ENCODE results near the genes RPS6KC1 and PTPN14.

DNA sequence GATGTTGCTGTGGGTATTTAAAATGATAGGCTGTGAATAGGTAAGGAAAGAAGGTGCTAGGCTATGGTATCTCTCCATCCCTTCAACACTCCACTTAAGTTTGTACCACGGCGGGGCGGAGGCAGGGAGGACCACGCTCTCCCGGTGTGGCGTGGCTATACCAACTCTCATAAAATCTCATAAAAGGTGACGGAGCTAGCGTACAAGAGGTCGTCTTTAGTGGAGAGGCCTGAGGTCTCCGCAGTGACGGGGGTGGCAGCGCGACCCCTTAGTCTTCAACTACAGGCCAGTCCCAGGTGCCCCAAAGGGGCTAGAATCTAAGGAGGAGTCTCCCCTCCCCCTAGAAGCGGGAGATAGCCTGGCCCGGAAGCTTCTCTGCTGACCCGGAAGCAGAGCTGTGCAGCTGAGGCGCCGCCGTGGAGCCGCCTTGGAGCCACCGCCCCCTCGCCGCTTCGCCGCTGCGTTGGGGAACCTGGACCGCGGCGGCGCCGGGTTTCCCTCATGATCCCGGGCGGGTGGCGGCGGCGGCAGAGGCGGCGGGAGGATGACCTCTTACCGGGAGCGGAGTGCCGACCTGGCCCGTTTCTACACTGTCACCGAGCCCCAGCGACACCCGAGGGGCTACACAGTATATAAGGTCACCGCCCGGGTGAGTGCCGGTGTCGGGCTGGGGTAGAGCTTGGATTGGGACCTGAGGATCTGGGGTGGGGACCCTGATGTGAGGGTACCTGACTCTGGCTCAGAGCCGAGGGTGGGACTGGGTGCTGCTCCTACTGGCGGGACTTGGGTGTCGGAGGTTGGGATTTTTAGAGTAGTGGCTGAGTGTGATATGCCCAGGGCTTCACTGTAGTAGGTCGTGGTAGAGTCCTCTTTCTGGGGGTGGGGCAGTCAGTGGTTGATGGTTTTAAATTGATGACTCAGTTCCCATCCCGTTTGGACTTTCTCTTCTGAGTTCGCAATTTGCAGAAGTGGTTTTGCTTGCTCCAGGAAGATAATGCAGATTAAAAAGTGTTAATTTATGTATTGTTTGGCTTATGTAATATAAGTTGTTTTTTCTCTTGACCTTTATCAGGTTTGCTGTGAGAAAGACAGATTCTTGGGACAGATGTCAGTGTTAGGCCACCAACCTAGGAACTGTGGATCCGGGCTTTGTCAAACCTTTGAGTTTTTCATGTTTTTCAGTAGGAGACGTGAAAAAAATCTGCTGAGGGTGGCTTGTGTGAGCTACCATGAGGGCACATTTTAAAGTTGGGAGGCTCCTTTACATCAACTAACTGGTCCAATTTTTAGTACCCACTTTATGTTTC is at the start of gene RPS6KC1:
TSS of gene RPS6KC1 (plus strand) at position 381 of the 1,307 bp plus-strand sequence.
- PRO-cap, 3 experiments = peak in 3 of 3 experiments; most common plus-strand start position 455 of the sequence (in 2); most common minus-strand start position 312 of the sequence (in 2)
- RAMPAGE, long total RNA, 2 experiments = start-site peak on the plus strand in 2 of 2 experiments, centred at positions 444 to 448 of the sequence, 3,067 to 4,195 reads per replicate; start-site peak on the minus strand in 1 of 2 experiments, centred at position 336 of the sequence, 7 reads per replicate
- RRBS = 2% methylated on average over 25 of the region's 57 CpGs

- PRO-cap, 3 experiments = no peak in any of the 3 experiments
- RAMPAGE, long total RNA, 2 experiments = no peak in any of the 2 experiments
- RRBS = no CpG with 5 or more reads among the region's 2 CpGs
Measured at GRCh38 chr1:213582486-213582728, 405.4 kb upstream of the PROX1 start.

DNA sequence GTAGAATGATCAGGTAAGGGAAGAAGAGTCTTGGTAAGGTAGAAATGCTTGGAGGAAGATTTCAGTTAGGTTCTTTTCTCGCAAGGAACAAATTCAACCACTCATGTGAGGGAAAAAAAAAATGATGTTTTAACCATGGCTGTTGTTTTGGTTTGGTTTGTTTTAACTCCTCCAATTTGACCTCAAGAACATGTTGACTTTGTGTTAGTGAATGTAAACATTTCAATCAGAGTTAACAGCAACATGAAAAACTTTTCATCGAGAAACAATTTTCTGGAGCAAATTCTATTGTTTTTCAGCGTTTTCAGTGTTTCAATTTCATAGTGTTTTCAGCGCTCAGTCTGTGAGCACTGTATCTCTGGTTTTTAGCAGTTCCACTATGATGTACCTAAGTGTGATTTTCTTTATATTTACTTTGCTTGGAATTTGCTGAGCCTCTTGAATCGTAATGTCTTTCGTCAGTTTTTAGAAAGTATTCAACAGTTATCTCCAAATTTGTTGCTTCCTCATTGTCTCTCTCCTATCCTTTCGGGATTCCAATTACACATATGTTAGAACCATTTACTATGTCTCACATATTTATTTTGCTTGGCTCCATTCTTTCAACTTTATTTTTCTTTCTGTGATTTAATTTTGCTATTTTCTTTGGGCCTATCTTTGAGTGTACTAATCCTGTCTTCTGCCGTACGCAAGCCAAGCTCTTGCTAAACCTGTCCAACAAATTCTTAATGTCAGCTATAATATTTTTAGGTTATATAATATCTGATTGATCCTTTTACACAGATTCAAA is 48.8 kb upstream of the PROX1 start:
- PRO-cap, 3 experiments = no peak in any of the 3 experiments
- RAMPAGE, long total RNA, 2 experiments = no peak in any of the 2 experiments
- RRBS = no CpG with 5 or more reads among the region's 9 CpGs

GRCh38 chr1:214107222-214108050 is 119.7 kb downstream of the PROX1 start:
- PRO-cap, 3 experiments = no peak in any of the 3 experiments
- RAMPAGE, long total RNA, 2 experiments = no peak in any of the 2 experiments
- RRBS = no CpG with 5 or more reads among the region's 27 CpGs

DNA sequence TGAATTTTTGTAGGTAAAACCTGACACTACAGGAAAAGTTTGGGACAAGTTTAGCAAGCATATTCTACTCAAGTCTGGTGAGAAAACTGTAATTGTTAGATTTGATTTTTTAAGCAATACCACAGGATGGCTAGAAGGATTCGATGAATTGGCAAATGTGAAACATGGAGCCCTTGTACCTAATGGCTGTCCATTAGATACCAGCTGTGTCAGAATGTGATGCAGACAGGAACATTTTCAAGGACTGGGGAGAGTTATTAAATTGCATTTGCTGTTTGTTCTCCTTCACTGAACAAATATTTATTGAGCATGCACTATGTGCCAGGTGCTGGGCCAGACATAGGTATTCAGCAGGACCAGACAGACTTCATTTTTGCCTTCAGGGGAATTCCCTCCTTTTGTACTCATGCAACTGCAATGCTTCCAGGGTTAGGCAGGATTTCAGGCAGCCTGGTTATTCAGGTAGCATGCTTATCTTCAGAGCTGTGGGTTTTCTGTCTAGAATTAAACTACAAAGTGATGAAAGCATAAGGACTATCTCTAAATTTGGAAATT is 64.3 kb upstream of the SMYD2 start:
- PRO-cap, 3 experiments = no peak in any of the 3 experiments
- RAMPAGE, long total RNA, 2 experiments = no peak in any of the 2 experiments
- RRBS = no CpG with 5 or more reads among the region's 1 CpG

DNA sequence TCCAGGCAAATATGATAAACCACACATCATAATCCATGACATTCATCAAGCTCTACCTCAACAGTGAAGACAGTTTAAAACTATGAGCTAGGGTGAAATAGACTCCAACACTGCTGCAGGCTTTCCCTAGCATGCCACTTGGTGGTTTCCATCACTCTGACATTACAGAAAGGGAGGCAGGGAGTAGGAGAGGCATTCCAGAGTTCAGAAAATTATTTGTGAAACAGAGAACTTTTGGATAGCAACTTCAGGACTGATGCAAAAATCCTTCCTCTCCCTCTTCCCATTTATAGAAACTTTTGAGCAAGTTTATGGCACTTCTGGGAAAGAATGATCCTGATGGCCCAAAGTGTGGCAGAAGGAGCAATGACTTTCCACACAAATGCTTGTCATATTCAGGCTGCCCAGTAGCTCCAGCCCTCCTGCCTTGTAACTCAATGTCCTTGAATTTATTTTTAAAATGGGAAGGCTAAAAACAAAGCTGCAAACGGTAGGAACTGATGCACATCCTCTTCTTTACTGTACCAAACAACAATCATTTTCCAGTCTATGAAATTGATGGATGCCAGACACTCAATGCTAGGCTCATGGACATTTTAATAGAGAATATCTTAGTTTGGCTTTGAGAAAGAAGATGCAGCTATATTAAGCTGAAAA is 70.8 kb downstream of the SMYD2 start:
- PRO-cap, 3 experiments = peak in 1 of 3 experiments; most common plus-strand start position 550 of the sequence (in 1); most common minus-strand start position 384 of the sequence (in 1)
- RAMPAGE, long total RNA, 2 experiments = no peak in any of the 2 experiments
- RRBS = no CpG with 5 or more reads among the region's 1 CpG

- PRO-cap, 3 experiments = no peak in any of the 3 experiments
- RAMPAGE, long total RNA, 2 experiments = no peak in any of the 2 experiments
- RRBS = no CpG with 5 or more reads among the region's 3 CpGs
Measured at GRCh38 chr1:214354677-214355195, 73.8 kb downstream of the SMYD2 start.

DNA sequence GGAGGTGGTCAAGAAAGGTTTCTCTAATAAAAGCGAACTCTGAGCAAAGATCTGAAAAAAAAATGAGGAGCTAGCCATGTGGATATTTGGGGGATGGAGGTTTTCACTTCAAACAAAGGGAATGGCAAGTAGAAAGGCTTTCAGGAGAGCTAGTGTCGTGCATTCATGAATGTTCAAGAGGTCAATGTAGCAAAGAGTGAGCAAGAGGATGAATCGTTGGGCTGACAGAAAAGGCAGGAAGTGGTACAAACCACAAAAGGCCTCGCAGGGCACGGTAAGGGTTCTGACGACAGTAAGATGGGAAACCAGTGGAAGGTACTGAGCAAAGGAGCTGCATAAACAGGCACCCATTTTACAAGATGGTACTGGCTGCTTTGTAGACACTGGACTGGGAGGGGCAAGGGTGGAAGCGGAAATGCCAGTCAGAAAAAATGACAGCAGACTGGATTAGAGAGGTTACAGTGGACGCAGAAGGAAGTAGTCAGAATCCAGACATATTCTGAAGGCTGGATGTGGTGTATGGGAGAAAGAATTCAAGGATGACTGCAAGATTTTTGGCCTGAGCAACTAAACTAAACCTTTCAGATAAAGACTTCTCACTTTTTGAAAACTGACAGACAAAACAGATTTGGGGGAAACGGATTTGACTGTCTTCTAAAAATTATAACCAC is 123.5 kb downstream of the PTPN14 start:
- PRO-cap, 3 experiments = no peak in any of the 3 experiments
- RAMPAGE, long total RNA, 2 experiments = no peak in any of the 2 experiments
- RRBS = no CpG with 5 or more reads among the region's 9 CpGs

DNA sequence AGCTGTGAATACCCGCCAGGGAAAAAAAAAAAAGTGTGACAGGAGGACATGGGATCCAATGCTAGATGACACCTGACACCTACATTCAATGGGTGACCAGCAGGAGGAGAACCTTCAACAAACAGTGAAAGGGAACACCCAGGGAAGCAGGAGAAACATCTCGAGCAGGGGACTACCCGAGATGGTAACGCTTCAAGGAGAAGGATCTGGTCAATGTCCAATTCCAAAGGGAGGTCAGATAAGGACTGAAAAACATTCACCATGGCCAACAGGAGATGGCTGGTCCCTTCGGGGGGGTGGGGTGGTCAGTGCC is 46.3 kb downstream of the PTPN14 start:
- PRO-cap, 3 experiments = no peak in any of the 3 experiments
- RAMPAGE, long total RNA, 2 experiments = no peak in any of the 2 experiments
- RRBS = no CpG with 5 or more reads among the region's 5 CpGs

GRCh38 chr1:214551169-214552164 is at the start of gene PTPN14:
PTPN14 (minus strand) TSS chr1:214551602.
- PRO-cap, 3 experiments = peak in 3 of 3 experiments; most common plus-strand start chr1:214551909 (in 3); most common minus-strand start chr1:214551747 (in 2)
- RAMPAGE, long total RNA, 2 experiments = start-site peak on the plus strand in 2 of 2 experiments, at chr1:214551797-214551932 at its widest, 5 to 11 reads per replicate; start-site peak on the minus strand in 1 of 2 experiments, at chr1:214551229-214551777 at its widest, 22 to 90 reads per replicate
- RRBS = 2% methylated on average over 40 of the region's 96 CpGs

- PRO-cap, 3 experiments = no peak in any of the 3 experiments
- RAMPAGE, long total RNA, 2 experiments = no peak in any of the 2 experiments
- RRBS = no CpG with 5 or more reads among the region's 8 CpGs
Measured at GRCh38 chr1:214573291-214573865, 22.0 kb upstream of the PTPN14 start.

DNA sequence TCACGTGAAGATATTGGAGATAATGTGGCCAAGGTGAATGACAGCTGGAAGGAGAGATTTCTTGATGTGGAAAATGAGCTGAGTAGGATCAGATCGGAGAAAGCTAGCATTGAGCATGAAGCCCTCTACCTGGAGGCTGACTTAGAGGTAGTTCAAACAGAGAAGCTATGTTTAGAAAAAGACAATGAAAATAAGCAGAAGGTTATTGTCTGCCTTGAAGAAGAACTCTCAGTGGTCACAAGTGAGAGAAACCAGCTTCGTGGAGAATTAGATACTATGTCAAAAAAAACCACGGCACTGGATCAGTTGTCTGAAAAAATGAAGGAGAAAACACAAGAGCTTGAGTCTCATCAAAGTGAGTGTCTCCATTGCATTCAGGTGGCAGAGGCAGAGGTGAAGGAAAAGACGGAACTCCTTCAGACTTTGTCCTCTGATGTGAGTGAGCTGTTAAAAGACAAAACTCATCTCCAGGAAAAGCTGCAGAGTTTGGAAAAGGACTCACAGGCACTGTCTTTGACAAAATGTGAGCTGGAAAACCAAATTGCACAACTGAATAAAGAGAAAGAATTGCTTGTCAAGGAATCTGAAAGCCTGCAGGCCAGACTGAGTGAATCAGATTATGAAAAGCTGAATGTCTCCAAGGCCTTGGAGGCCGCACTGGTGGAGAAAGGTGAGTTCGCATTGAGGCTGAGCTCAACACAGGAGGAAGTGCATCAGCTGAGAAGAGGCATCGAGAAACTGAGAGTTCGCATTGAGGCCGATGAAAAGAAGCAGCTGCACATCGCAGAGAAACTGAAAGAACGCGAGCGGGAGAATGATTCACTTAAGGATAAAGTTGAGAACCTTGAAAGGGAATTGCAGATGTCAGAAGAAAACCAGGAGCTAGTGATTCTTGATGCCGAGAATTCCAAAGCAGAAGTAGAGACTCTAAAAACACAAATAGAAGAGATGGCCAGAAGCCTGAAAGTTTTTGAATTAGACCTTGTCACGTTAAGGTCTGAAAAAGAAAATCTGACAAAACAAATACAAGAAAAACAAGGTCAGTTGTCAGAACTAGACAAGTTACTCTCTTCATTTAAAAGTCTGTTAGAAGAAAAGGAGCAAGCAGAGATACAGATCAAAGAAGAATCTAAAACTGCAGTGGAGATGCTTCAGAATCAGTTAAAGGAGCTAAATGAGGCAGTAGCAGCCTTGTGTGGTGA is 42.6 kb downstream of the CENPF start:
- PRO-cap, 3 experiments = no peak in any of the 3 experiments
- RAMPAGE, long total RNA, 2 experiments = no peak in any of the 2 experiments
- RRBS = no CpG with 5 or more reads among the region's 16 CpGs

DNA sequence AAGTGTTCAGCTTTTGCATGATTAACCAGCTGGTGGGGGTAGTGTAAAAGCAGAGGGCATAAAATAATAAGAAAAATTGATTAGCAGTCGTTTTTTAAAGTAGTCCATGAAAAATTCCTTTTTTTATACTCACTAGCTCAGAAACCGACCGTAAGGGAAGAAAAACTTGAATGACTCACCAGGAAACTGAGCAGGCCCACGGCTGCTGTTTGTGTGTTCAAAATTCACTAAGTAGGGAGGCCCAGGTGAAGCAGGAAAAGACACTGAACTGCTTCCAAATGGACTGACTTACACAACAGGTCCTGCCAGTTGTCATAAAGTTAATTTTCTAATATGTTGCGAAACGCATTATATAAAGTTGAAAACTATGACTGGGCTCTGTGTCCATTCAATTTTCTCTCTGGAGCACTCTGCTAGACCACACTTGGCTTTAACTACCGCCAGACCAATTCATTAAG is 306.0 kb upstream of the ESRRG start:
- PRO-cap, 3 experiments = no peak in any of the 3 experiments
- RAMPAGE, long total RNA, 2 experiments = no peak in any of the 2 experiments
- RRBS = no CpG with 5 or more reads among the region's 7 CpGs

GRCh38 chr1:217619686-217620447 is 11.0 kb downstream of the GPATCH2 start:
- PRO-cap, 3 experiments = no peak in any of the 3 experiments
- RAMPAGE, long total RNA, 2 experiments = no peak in any of the 2 experiments
- RRBS = no CpG with 5 or more reads among the region's 13 CpGs

GRCh38 chr1:218357212-218357637 is 12.1 kb downstream of the TGFB2 start:
- PRO-cap, 3 experiments = peak in 3 of 3 experiments; most common plus-strand start chr1:218357316 (in 3)
- RAMPAGE, long total RNA, 2 experiments = no peak in any of the 2 experiments
- RRBS = no CpG with 5 or more reads among the region's 5 CpGs

DNA sequence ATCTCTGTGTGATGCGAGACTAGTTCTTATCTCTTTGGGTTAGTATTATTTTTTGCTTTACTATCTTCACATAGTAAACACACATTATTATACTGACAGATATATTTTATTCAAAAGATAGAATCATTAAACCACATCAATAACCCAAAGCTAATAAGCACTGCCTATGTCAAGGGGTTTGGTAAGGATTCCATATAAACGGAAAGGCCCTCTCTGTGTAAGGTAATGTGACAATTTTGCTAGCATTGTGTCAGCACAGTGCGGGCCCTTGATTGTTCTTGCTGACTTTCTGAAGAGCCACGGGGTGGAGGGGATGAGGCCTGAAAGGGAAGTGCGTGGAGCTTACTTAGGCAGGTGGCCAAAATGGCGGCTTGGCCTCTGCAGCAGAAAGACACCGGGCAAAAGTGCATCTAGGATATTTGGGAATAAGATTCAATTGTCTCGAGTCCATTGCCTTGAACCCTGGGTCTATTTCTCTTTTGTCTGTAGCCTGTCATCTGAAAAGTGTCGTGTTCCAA is 114.2 kb downstream of the TGFB2 start:
- PRO-cap, 3 experiments = peak in 2 of 3 experiments; most common plus-strand start position 361 of the sequence (in 2)
- RAMPAGE, long total RNA, 2 experiments = no peak in any of the 2 experiments
- RRBS = no CpG with 5 or more reads among the region's 9 CpGs

GRCh38 chr1:218494500-218494988 is 149.4 kb downstream of the TGFB2 start:
- PRO-cap, 3 experiments = no peak in any of the 3 experiments
- RAMPAGE, long total RNA, 2 experiments = no peak in any of the 2 experiments
- RRBS = no CpG with 5 or more reads among the region's 7 CpGs

- PRO-cap, 3 experiments = no peak in any of the 3 experiments
- RAMPAGE, long total RNA, 2 experiments = no peak in any of the 2 experiments
- RRBS = no CpG with 5 or more reads among the region's 2 CpGs
Measured at GRCh38 chr1:219981178-219981627, 52.8 kb upstream of the SLC30A10 start.

- PRO-cap, 3 experiments = no peak in any of the 3 experiments
- RAMPAGE, long total RNA, 2 experiments = no peak in any of the 2 experiments
- RRBS = no CpG with 5 or more reads among the region's 3 CpGs
Measured at GRCh38 chr1:219996880-219997485, 49.3 kb downstream of the EPRS1 start.

DNA sequence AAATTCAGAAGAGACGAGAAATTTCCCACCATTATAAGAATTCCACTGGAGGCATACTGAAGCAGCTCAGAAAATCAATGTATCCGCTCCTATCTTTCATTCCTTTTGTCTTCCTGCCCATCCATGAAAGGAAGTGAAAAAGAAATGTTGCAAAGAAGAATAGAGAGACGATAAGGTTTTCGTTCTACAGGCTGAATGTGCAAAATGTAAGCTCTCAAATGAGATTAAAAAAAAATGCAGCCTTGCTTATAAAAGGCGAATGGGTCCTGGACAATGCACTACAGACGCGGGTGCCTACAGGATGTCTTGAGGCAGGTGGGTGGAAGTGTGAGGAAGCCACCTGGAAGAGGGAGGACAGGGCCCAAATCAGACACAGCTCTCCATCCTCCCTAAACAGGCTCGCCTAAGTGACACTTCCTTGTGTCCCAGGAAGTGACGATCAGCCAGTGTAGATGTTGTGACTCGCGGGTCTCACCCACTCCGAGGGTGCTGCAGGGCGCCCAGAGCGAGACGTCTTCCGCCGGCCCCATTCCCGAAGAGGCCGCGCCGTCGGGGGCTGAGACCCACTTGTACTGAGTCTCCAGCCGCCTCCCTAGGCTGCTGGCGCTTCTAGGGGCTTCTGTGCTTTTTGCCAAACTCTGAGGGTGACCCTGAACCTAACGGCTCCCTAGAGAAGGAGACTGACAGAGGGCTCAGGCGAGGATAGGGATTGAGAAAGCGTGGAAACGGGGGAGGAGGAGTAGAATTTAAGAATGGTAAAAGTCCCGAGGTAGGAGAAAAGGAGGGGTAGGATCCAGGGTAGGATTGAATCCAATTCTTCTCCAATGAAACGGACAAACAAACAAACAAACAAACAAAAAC is 715 bp upstream of the MARK1 start:
- PRO-cap, 3 experiments = peak in 3 of 3 experiments; most common plus-strand start position 278 of the sequence (in 3); most common minus-strand start position 405 of the sequence (in 2)
- RAMPAGE, long total RNA, 2 experiments = no peak in any of the 2 experiments
- RRBS = no CpG with 5 or more reads among the region's 30 CpGs